ENCODE measurements around a stretch of chr2.

DNA sequence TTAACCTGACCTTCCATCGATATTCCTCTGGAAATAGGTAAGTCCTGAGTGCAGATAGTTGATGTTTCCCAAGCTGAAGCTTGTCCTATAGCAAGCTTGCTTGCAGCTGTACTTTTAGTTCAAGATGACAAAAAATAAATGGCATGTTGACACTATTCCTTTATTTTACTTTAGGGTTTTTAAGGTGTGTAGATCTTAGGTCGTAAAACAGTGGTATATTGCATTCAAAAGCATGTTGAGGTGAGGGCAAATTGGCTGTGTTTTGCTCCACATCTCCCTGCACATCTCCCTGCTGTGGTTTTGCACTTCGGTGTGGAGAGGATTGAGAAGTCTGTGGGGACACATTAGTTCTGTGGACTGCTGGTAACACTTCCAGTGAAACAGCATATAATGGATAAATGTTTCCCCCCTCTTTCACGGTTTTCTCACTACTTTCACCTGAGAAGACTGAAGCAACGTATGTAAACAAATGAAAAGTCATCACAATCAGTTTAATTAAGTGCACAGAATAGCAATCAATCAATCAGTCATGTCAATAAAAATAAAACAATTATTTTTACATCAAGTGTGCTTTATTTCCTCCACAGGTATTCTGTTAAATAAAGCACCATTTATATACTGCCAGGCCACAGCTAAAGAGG, 25.1 kb downstream of the C2orf74 start:
- PRO-cap: no peak
- RRBS: no CpG with 5 or more reads among the region's 5 CpGs

GRCh38 chr2:61421064-61421561, 49.8 kb downstream of the USP34 start:
- PRO-cap: no peak
- RRBS: no CpG with 5 or more reads among the region's 3 CpGs

DNA sequence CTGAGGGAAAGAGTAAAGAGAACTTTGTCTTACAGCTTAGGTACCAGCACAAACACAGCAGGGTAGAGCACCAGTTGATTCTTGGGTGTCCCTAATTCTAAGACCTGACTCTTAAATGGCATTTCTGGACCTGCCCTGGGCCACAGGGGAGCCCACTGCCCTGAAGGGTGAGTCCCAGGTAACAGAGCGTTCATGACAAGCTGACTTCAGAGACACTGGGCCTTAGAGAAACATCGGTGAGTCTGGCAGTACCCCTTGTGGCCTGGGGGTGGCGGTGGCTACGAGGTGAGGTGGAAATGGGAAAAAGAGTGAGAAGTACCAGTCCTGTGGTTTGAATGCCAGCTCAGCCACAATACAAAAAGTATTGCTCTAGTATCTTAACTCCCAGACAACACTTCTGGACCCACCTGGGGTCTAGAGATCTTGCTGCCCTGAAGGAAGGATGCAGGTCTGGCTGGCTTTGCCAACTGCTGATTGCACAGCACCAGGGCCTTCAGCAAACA, 44.6 kb downstream of the USP34 start:
- PRO-cap: no peak
- RRBS: no CpG with 5 or more reads among the region's 4 CpGs

GRCh38 chr2:61471884-61472340, 1.0 kb upstream of the USP34 start:
- PRO-cap: no peak
- RRBS: no CpG with 5 or more reads among the region's 10 CpGs

- PRO-cap: no peak
- RRBS: no CpG with 5 or more reads among the region's 4 CpGs
Observed at GRCh38 chr2:61867724-61868858, 14.2 kb upstream of the FAM161A start.

- PRO-cap: no peak
- RRBS: no CpG with 5 or more reads among the region's 26 CpGs
Observed at GRCh38 chr2:61923934-61925170, 18.9 kb downstream of the COMMD1 start.

DNA sequence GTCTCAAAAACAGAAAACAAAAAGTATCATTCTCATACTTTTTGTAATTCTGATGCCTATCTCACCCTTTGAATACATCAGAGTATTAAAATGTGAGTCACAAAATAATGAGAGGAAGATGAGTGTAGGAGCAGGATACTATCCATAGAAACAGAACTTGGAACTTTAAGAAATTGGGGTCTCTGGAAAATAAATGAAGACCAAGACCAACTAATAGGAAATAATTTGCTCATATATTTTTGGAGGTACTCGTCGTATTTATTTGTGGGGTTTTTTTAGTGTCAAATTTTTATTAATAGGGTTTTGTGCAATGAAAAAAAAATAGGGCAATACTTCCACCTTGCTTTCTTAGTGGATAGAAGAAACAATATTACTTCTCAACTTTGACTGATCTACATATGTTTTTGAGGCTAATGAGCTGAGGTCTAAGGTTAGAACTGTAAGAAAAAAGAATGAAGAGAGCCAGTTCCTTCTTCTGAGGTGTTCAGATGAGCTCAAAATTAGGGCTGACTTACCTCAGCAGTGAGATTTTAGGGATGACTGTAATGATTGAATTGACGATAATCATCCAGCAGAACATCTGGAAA, 142.7 kb upstream of the B3GNT2 start:
- PRO-cap: no peak
- RRBS: no CpG with 5 or more reads among the region's 3 CpGs

GRCh38 chr2:62099180-62099548, 96.8 kb upstream of the B3GNT2 start:
- PRO-cap: no peak
- RRBS: no CpG with 5 or more reads among the region's 6 CpGs

- PRO-cap: no peak
- RRBS: no CpG with 5 or more reads among the region's 12 CpGs
Observed at GRCh38 chr2:62146610-62147270, 49.2 kb upstream of the B3GNT2 start.

DNA sequence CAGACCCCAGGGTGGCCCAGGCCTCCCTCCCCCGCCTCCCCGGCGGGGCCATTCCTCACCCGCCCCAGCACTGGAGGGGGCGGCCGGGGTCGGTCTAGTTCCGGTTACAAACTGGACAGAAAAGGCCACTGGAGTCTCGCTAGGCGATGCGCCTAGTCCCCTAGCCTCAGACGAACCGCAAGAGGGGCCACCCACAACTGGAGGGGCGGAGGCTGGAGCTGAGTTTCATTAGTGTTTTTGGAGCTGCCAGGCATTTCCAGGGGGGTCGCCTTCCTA, 394 bp upstream of the B3GNT2 start:
- PRO-cap: no peak
- RRBS: 58% methylated on average over 5 of the region's 15 CpGs

GRCh38 chr2:62197636-62197988, 1.7 kb downstream of the B3GNT2 start:
- PRO-cap: no peak
- RRBS: 7% methylated on average over 9 of the region's 16 CpGs

DNA sequence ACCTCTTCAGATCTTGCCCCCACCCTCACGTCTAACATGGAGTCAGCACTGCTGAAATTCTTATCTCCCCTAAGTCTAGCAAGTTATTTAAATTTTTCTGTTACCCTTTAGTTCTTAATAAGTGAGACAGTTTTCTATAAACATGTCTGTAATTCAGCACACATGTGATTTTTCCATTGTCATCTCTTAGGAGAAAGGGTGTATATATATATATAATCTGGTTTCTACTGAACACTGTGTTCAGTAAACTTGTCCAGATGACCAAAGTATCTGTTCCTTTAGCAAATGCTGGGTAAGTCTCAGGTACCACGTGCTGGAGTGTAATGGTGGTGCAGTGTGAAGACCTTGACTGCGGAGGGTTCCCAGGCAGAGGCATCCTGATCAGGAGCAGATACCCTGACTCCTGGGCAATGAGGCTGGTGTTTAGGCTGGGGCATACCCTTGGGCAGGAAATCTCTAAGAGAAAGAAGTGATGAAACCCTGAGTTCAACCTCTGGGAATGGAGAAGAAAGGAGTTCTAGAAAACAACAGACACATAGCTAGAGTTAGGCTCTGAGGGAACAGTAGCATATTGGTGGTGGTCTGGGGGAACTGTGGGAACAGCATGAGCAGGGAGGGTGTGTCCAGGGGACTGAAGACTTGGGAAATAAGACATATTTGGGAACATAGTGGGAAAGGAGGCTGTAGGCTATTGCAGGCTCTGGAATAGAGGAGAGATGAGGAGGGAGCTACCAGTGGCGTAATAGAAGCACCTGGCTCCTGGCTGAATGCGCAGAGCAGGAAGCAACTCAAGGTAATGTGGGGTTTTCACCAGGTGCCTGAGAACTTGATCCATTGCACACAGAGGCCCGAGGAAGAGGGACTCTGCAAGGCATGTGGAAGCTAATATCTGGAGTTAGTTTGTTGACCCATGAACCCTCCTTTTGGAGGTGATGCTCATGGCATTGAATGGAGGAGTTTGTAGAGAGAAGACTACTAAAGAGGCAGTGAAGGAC, 18.0 kb downstream of the B3GNT2 start:
- PRO-cap: no peak
- RRBS: no CpG with 5 or more reads among the region's 6 CpGs

DNA sequence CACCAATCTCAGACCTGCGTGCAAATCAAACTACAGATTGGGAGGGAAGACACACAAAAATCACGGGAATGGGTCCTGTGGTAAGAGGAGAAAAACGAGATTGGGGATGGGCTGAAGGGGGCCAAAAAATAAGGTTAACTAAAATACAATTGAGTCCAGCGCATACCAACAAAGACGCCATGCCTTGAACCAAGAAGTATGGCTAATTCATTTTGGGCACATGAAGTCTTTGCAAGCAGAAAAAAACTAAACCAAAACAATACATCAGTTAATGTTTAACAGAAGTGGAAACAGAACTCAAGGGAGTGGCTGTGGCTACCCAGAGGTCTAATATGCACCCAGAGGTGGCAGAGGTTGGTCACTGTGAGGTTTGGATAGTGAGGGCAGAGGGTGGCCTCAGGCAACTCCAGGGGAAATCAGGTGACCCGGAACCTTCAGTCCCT, 99.6 kb downstream of the TMEM17 start:
- PRO-cap: no peak
- RRBS: no CpG with 5 or more reads among the region's 6 CpGs

DNA sequence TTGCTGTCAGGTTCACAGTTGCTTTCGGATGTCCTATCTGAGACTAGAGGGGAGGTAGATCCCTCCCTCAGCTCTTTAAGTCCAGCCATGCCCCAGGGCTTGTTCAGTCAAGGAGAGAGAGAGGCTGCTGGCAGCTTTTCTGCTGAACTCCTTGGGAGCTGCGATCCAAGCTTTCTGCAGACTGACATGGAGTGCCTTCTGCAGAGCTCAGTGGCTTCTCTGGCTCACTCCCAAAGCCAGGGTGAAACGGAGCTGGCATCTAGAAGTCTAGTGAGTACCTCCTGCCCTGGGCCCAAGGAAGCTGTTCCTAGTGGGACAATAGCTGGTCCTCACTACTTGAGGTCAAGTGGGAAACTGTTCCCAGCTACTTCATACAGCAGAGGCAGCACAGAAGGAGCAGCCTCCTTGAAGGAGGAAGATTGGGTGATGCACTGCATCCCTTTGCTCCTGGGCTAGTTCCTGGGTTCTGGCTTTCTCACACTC, 62.5 kb downstream of the TMEM17 start:
- PRO-cap: no peak
- RRBS: no CpG with 5 or more reads among the region's 3 CpGs

DNA sequence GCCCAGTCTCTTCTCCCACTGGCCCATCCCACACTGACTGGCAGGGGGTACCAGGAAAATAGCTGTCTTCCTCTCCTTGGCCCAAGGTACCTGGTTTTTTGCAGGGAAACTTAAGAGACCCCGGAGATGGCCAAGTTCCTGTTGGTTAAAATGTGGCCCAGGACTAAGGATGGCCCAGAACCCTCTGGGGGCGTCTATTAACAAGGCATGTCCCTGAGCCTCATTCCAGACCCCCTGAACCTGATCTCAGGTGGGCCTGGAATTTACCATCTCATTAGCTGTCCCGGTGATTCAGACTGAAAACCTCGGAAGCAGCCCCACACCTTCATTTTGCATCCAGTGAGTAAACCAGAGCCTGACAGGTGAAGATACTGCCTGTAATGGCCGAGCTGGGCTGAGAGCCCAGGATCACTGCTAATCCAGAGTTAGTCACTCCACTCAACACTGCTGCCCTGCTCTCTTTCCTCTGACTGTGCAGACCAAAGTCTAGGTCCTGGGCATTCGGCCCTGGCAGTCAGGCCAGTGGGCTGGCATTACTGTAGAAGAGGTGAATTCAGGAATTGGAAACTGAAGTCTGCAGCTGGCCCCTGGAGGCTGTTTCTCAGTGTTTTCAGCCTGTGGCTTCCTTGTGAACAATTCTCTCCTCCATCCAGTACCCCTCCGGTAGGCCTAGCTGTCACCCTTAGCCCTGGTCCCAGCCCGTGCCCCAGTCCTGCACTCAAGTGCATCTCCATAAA, 44.4 kb downstream of the TMEM17 start:
- PRO-cap: no peak
- RRBS: no CpG with 5 or more reads among the region's 8 CpGs

- PRO-cap: no peak
- RRBS: 96% methylated on average over 9 of the region's 24 CpGs
Observed at GRCh38 chr2:62475135-62476146, 30.6 kb downstream of the TMEM17 start.

DNA sequence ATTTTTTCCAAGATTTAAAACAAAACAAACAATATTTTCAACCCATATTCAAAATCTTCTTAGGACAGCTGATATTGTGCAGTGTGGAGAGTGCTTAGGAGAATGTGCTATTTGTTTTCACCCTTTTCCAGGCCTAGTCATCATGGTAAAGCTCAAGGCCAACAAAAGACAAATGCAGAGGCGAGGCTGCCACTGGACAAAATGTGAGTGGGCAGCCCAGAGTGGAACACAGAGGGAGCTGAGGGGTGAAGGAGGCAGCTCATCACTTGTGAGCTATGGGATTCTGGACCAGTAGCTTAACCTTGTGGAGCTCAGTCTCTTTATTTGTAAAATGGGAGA, 84.0 kb upstream of the TMEM17 start:
- PRO-cap: no peak
- RRBS: no CpG with 5 or more reads among the region's 1 CpG

- PRO-cap: no peak
- RRBS: no CpG with 5 or more reads among the region's 4 CpGs
Observed at GRCh38 chr2:62706366-62706533, 737 bp downstream of the EHBP1 start.

DNA sequence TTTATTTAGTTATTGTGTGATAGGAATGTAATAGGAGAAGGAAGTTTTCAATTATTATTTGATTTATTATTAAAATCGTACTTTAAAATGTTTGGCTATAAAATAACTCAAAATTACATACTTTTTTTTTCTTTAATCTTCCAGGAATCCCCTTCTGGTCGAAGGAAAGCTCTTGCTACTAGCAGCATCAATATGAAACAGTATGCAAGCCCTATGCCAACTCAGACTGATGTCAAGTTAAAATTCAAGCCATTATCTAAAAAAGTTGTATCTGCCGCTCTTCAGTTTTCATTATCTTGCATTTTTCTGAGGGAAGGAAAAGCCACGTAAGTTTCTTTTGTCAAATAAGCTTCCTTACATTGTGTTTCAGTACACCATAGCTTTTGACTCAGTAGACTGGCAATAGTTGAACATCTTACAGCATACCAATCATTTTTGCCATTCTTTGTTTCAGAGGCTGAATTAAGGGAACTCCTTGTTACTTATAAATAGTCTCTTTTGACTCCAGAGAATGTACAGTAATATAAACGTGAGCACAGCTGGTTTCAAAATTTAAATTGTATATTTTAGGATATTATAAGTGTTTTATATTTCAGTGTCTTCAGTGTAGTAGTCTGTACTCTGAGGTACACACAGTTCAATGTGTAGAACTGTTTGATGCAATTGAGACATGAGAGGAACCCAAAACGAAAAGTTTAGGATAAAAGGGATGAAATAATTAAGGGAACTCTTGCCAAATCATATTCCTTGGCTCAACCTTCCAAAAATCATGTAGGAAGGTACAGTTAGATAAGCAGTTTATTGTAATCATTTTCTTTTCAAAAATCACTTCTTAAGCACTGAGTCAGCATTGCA, 120.7 kb downstream of the EHBP1 start:
- PRO-cap: no peak
- RRBS: no CpG with 5 or more reads among the region's 6 CpGs

DNA sequence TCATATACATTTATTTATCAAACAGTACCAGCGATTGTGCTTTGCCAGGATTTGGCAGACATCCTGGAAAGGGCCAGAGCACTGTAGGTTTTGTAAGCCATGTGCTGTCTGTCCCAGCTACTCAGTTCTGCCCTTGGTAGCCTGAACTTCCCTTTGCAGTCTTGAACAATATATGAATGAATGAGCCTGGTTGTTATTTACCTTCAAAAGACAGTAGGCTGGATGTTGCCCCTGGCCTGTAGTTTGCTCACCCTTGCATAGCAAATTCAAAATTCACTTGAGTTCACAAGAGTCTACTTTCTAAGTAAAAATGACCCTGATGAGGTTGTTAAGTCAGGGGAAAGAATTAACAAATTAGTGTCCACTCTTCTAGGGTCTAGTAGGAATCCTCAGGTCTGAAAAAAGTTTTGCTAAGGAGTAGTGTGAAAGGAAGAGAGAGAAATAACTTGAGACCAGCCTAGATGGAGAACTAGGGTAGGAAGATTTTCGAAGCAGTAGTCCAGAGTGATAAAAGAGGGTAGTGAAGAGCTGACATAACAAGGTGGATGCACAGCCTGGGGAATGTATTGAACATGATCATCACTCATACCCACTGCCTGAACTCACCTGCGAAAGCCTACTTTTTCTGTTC, 68.3 kb upstream of the OTX1 start:
- PRO-cap: no peak
- RRBS: no CpG with 5 or more reads among the region's 3 CpGs

All from Caco-2 (cell line).